NB4 (cell line): Measurements from ENCODE around the genes PAH, ASCL1 and HCFC2.

DNA sequence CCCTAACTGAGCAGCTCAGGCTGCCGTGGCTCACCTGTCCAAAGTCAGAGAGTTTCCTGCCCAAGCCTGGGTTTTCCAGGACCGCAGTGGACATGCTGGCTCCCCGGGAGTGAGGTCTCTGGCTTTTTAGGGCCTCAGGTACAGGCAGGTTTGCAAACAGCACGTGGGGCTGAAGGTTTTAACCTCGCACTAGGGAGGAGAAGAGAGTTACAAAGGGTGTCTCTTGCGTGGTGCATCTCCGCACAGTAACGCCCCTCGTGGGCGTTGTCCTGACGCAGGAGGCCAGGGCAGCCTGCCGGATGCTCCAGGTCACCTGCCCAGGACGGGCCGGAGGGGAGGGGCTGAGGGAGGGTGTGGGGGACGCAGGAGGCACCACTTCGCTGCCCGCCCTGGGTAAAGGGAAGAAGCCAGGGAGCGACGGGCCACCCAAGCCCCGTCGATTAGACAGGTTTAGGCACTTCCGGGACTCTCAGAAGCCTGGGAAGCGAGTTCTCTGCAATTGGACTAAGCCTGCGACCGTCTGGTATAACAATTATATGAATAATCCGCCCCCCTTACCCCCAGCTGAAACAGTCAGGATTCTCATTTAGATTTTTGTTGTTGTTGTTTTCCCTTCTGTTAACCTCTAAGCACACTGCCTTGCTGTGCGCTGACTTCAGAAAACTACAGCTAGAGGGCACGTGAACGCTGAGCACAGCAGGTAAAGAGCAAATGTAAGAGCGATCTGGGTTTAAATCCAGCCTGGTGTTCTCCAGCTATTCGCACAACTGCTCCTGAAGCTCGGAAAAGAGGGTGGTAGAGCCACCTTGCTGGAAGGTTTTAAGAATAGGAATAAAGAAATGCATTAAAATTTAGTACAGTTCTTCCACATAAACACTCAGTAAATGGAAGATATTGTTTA is at the start of gene PAH:
TSS of gene PAH (minus strand) at position 208 of the 901 bp plus-strand sequence.
- RRBS: no CpG with 5 or more reads among the region's 32 CpGs

DNA sequence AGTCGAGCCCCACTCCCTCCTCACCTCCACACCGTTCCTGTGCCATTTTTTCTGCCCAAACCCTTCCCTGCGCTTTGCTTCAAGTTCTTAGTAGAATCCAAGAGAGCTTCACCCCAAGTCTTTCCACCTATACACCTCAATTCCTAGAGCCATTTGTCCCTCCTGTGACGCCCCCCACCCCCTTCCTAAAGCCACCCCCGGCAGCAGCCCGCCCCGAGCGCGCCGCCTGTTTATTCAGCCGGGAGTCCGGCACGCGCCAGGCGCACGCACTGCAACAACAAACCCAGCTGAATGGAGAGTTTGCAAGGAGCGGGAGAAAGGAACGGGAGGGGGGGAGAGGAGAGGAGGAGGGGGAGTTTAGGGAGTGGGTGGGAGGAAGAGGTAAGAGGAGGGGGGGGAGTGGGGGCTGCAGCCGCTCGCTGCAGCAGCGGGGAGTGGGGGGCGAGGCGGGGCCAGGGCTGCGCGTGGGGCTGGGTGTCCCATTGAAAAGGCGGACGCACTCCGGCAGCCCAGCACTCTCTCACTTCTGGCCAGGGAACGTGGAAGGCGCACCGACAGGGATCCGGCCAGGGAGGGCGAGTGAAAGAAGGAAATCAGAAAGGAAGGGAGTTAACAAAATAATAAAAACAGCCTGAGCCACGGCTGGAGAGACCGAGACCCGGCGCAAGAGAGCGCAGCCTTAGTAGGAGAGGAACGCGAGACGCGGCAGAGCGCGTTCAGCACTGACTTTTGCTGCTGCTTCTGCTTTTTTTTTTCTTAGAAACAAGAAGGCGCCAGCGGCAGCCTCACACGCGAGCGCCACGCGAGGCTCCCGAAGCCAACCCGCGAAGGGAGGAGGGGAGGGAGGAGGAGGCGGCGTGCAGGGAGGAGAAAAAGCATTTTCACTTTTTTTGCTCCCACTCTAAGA is at the start of gene ASCL1:
TSS of gene ASCL1 (plus strand) at position 512 of the 907 bp plus-strand sequence.
- RRBS: 64% methylated on average over 16 of the region's 56 CpGs

- RRBS: 82% methylated on average over 16 of the region's 41 CpGs
Observed at GRCh38 chr12:103301955-103302817, 193.6 kb downstream of the C12orf42 start.

- RRBS: no CpG with 5 or more reads among the region's 2 CpGs
Observed at GRCh38 chr12:103580252-103580600, 6.8 kb upstream of the STAB2 start.

DNA sequence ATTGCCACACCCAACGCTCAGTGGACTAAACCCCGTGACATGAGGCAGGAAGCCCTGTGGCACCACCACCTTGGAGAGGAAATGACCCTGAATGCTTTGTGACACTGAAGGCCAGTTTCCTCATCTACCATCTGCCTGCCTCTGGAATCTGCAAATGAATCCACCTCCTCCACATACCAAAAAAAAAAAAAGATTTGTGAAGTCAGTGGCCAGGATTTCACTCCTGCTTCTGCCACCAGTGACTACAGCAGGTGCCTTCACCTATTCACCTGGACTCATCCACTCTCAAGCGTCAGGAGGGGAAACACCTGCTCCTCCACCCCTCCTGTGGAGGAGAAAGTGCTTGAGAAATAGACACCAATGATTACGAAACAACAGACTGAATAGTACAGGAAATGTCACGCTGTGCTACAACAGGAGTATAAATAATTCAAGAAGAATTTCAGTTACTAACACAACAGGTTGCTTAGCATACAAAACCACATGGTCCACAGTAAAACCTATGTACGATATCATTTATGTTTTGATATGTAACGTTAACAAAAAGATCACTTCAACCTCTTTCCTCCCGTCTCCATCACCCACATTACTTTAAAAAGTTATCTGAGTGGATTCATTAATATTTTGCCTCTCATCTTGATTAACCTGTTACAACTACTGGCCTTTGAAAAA is 41.3 kb downstream of the NT5DC3 start:
- RRBS: no CpG with 5 or more reads among the region's 8 CpGs

GRCh38 chr12:103806644-103807627 is 34.1 kb downstream of the NT5DC3 start:
- RRBS: no CpG with 5 or more reads among the region's 10 CpGs

GRCh38 chr12:103848633-103849196 is 7.7 kb upstream of the NT5DC3 start:
- RRBS: no CpG with 5 or more reads among the region's 5 CpGs

DNA sequence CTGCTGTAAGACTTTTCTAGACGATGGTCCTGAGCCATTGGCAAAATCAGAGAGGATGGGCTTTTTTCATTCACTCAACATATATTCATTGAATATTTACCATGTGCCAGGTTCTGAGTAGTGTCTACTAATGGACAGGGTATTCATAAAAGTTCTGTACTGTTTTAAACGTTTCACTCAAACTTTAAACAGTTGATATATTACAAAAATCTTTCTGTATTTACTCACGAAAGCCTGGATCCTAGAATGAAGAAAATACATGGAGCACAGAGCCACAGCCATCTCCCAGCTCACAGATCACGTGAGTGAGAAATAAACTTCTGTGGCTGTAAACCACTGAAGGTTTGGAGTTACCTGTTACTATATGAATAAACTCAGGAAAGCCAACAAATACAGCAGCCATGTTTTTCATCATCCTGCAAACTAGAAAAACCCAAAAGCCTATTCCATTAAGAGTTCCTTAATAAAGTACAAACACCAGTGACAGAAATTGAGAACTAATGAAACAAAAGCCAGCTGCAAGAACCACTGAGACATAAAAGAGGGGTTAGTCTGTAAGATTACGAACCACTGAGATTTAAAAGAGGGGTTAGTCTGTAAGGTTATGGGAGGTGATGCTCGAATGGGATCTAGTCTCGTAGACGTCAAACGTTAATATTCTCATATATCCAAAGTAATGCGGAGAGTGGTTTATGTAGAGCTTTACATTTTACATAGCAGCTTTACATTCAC is 820 bp upstream of the TDG start:
- RRBS: no CpG with 5 or more reads among the region's 10 CpGs

DNA sequence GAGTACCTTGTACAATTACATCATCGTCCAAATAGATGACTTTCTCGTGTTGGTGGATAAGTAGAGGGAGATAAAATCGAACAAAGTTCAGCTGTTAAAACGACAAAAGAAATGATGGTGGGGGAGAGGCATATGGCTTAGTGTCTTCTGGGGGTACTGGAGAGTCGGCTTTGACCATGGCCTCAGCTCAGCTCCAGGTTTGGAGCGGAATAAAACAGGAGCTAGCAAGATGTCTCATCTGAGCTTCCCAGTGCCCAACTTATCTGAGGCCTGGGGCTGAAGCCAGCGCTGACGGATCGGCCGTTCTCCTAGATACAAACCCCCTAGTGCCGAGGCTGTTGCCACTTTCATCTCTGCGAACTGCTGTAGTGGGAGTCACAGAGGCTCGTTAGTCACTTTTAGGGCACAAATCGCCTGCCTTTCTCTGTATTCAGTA is 31.8 kb downstream of the TDG start:
- RRBS: no CpG with 5 or more reads among the region's 14 CpGs

DNA sequence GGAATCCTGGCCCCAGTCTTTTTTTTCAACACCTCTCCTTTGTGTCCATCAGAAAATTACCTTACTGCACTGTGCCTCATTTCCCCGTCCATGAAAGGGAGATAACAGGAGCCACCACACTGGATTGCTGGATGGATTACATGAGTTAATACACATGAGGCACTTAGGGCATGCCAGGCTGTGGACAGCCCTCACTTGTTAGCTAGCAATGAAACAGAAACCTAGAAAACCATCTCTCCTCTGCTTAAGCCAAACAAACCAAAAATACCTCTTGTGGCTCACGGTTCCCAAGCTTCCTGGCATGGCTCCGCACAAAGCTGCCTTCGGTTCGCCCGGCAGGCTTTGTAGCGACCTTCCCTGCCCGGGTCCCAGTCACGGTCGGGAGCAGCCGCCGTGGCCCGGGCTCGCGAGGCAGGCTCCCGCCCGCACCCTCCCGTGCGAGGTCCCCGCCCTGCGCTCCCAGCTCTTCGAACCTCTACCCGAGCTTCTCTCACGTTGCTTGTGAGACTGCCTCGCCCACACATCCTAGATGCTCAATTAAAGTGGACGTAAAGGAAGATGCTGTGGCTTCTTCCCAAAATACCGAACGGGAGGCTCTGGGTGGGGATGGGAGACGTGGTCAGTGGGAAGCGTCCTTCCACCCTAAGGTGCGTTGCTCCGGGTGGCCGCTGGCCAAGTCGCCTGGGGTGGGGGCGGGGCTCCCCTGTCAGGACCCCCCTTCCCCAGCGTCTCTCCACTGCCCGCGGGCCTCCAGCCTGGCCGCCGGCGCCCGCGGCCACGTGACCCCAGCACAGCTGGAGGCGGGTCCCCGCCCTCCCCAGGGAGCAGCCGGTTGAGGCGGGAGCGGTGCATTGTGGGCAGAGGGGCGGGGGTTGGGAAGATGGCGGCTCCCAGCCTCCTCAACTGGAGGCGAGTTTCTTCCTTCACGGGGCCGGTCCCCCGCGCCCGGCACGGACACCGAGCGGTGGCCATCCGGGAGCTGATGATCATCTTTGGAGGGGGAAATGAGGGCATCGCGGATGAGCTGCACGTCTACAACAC is at the start of gene HCFC2:
TSS of gene HCFC2 (plus strand) at position 851 of the 1,041 bp plus-strand sequence.
- RRBS: under 1% methylated on average over 25 of the region's 64 CpGs

GRCh38 chr12:104134023-104134892 is 3.8 kb downstream of the NFYB start:
- RRBS: no CpG with 5 or more reads among the region's 6 CpGs

DNA sequence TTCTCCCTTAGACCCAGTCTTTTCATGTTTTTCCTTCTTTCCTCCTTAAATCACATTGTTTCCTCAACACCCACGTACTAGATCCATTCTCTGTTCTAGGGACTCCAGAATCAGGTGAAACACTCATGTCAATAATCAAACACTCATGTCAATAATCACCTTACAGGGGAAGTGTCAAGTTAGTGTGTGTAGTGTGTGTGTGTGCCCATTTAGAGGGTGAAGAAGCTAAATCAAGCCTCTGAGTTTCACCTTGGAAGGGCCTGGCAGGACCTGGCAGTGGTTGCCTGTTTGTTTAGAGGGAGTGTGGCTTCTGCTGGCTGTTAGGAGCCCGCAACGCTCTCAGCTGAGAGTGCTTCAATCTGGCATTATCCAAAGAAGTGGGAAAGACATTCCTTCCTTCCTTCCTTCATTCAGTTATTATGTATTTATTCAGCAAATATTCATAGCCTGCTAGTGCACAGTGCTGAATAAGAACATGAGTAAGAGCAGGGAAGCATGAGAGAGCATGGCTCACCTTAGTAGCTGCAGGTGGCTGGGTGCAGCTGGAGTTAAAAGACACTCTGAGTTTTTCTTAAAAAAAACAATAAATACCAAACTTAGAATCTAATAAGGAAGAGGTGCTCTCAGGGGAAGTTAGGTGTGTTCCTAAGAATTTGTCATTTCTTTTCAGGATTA is 17.6 kb upstream of the EID3 start:
- RRBS: no CpG with 5 or more reads among the region's 3 CpGs

- RRBS: under 1% methylated on average over 9 of the region's 47 CpGs
Observed at GRCh38 chr12:104288401-104289329, 14.9 kb upstream of the EID3 start.

GRCh38 chr12:104342503-104343081 is 39.1 kb downstream of the EID3 start:
- RRBS: no CpG with 5 or more reads among the region's 8 CpGs

GRCh38 chr12:104577587-104578034 is 120.9 kb downstream of the CHST11 start:
- RRBS: no CpG with 5 or more reads among the region's 6 CpGs

DNA sequence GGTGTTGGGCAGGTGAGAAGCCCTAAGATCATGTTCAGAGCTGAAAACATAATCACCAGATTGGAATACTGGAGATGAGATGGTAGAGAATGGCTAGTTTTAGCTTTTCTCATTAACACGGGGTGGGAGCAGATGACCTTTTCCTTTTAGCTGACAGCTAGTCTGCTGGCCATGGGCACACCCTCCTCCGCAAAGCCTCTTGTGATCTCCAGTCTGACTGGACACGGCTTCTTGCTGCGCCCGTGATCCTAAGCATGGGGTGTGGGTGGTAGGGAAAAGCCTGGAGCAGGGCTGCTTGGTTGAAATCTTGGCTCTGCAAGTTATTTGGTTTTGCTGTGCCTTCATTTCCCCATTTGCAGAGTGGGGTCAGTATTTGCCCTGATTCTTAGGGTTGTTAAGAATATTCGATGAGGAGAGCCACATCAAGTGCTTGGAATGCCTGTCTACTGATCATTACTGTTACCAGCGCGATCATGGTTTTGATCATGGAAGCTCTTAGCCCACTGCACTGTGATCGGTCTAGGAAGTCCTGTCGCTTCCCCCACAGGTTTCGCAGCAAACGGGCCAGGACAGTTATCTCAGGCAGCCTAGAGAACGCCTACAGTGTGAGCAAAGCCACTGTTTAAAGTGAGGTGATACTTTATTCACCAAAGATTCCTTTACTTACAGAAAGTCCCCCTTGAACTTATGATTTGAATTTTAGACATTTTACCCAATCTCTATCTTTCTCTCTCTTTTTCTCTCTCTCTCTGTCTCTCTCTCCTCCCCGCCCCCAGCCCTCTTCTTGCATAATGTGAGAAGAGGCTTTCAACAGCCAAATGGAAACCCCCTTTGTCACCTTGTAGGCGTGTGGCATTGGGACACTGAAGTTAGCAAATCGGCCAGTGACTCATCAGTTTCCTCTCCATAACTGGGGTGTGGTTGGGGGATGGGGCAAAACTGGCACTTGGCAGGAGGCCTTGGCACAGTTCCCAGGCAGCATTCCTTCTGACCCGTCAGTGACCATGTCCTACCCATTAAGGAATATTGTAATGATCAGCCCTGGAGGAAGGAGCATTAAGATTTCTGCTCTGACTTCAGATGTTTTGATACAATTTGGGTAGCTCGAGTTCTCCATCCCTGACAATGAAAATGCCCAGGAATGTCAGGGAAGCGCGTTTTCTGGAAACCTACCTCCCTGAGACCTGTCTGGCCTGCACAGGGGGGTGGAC is 214.7 kb downstream of the CHST11 start:
- RRBS: no CpG with 5 or more reads among the region's 20 CpGs

DNA sequence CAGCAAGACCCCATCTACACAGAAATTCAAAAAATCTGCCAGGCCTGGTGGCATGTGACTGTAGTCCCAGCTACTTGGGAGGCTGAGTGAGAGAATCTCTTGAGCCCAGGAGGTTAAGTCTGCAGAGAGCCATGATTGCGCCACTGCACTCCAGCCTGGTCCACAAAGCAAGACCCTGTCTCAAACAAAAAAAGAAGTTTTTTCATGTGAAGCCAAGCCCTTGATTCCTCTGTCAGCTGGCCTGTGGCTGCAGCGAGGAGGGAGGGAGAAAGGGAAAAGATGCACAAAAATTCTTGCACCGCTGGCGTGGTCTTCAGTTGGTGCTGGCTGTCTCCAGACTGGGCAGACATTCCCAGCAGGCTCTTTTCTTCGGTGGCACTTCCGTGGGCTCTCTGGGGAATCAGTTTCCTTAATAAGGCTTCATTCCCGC is 248.1 kb downstream of the SLC41A2 start:
- RRBS: no CpG with 5 or more reads among the region's 7 CpGs

DNA sequence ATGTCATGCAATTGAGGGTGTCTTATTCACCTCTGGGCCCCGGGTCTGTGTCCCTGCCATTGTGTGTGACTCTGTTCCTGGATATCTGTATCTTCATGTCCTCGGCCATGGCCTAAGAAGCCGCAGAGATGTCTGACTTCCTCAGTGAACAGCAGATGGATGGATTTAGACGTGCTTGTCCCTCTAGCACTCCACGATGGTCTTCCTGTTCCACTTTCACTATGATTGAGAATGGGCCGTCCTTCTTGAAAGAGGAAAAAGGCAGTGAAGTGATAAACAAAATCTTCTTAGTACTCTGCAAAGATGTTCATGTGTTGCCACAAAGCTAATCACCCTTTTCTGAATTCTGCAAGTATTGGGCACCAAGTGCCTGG is 217.4 kb downstream of the SLC41A2 start:
- RRBS: no CpG with 5 or more reads among the region's 6 CpGs

GRCh38 chr12:104759191-104759847 is 198.8 kb downstream of the SLC41A2 start:
- RRBS: no CpG with 5 or more reads among the region's 9 CpGs